Cardiac ventricle fibroblast (primary cell): ENCODE measurements around a stretch of chr17.

DNA sequence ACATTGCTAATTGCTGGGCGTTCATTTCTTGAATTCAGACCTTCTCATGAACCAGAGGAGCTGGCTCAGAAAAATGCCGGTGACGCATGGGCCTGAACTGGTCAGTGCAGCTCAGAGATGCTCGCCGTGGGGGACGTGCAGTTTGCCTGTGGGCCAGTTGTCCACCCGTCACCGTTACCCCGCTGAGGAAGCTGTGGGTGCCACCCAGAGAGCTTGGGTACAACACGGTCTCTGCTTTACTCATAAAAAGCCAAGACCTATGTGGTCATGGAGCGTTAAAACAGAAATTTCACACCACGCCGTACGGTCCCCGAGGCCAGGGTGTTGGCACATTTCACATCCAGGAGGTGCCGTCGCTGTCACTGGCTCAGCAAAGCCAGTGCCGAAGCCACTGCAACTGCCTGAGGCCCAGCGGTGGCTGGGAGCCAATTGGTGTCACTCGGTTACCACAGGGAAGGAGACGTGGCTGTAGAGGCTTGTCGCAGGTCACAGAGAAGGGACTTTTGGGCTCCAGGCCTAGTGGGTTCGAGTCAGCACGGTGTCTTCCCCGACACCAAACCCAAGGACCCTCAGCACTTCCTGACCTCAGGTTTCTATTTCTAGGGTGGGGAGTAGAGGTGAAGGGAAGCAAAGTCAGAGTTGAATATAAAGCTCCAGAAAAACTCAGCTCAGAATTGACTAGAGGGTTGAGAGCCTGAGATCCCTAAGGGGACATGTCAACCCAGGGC is 121.0 kb downstream of the METRNL start:
- RAMPAGE, long total RNA, result no peak